ENCODE measurements around the gene PADI2.

DNA sequence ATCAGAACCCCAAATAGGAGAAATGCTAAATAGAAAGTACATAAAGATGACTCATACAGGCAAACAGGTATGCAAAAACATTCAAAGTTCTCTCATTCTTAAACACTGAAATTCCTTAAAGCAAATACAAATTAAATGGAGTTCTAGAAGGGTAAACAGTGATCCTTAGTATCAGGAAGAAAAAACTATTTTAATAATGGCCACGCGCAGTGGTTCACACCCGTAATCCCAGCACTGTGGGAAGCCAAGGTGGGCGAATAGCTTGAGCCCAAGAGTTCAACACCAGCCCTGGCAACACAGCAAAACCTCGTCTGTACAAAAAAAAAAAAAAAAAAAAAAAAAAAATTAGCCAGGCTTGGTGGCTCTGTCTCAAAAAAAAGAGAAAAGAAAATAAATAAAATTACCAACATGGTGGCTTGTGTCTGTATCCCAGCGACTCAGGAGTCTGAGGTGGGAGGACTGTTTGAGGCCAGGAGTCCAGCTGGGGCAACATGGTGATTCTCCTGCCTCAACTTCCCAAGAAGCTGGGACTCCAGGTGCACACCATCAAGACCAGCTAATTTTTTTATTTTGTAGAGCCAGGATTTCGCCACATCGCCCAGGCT is 17.4 kb downstream of the FBXO42 start:
- PRO-cap: no peak

GRCh38 chr1:16394985-16395388 is 27.9 kb downstream of the SZRD1 start:
- PRO-cap: no peak

- PRO-cap: no peak
Observed at GRCh38 chr1:16606460-16607040, 166.0 kb downstream of the NECAP2 start.

DNA sequence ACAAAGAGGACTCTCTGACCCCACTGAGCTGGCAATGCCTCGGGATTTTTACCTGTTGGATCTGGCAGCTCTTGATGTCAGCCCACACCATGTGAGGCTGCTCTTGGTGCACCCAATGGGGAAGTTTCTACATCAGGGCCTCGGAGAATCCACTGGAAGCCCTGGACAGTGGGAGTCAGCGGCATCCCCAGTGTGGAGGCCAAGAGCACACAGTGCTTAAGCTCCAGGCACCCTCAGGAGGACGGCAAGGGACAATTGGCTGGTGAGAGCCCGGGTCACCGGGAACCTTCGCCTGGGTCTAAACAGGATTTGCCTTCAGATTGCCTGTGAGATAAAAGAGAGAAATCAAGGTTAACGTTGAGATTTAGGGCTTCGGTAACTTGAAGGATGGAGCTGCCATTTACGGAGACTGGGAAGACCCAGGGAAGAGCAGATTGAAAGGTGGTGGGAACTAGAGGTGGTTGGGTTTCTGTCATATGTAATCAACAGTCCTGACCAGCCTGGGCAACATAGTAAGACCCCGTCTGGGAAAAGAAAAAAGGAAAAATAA is 168.0 kb downstream of the NECAP2 start:
- PRO-cap: no peak

GRCh38 chr1:16637973-16638800 is 197.7 kb downstream of the NECAP2 start:
- PRO-cap: no peak

DNA sequence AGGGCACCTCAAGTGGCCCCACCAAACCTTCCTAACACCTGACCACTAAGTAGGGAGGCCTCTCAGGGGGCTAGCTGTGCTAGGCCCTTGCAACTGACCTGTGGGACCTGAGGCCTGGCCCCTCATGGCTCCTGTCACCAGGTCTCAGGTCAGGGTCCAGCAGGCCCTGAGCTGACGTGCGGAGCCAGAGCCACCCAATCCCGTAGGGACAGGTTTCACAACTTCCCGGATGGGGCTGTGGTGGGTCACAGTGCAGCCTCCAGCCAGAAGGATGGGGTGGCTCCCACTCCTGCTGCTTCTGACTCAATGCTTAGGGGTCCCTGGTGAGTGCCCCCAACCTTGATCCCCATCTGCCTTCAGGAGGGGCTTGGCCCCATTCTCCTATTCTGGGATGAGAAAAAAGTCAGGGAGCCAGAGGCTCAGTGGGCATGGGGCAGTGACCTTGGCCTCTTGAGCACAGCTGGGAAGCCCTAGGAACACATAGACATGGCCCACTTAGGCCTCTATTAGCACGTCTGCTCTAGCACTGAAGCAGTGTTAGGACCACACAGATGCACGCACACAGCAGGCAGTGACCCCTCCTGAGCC is 204.9 kb downstream of the NECAP2 start:
- PRO-cap: no peak

- PRO-cap: unidirectional peak, minus-strand start at chr1:16678347
Observed at GRCh38 chr1:16677844-16678607, 237.5 kb downstream of the NECAP2 start.

- PRO-cap: no peak
Observed at GRCh38 chr1:16859962-16860448, 61.7 kb upstream of the CROCC start.

GRCh38 chr1:16895154-16896472 is 26.1 kb upstream of the CROCC start:
- PRO-cap: unidirectional peak, plus-strand start at chr1:16895797; unidirectional peak, plus-strand start at chr1:16895980; bidirectional peak, plus-strand start at chr1:16896233, minus-strand start at chr1:16896196

- PRO-cap: no peak
Observed at GRCh38 chr1:16948135-16949032, 26.7 kb downstream of the CROCC start.

GRCh38 chr1:17119236-17120217 is at the start of gene PADI2:
PADI2 (minus strand) TSS chr1:17119451.
- PRO-cap: bidirectional peak, plus-strand start at chr1:17119599, minus-strand start at chr1:17119453

GRCh38 chr1:17204641-17204906 is 354 bp upstream of the PADI1 start:
- PRO-cap: no peak

DNA sequence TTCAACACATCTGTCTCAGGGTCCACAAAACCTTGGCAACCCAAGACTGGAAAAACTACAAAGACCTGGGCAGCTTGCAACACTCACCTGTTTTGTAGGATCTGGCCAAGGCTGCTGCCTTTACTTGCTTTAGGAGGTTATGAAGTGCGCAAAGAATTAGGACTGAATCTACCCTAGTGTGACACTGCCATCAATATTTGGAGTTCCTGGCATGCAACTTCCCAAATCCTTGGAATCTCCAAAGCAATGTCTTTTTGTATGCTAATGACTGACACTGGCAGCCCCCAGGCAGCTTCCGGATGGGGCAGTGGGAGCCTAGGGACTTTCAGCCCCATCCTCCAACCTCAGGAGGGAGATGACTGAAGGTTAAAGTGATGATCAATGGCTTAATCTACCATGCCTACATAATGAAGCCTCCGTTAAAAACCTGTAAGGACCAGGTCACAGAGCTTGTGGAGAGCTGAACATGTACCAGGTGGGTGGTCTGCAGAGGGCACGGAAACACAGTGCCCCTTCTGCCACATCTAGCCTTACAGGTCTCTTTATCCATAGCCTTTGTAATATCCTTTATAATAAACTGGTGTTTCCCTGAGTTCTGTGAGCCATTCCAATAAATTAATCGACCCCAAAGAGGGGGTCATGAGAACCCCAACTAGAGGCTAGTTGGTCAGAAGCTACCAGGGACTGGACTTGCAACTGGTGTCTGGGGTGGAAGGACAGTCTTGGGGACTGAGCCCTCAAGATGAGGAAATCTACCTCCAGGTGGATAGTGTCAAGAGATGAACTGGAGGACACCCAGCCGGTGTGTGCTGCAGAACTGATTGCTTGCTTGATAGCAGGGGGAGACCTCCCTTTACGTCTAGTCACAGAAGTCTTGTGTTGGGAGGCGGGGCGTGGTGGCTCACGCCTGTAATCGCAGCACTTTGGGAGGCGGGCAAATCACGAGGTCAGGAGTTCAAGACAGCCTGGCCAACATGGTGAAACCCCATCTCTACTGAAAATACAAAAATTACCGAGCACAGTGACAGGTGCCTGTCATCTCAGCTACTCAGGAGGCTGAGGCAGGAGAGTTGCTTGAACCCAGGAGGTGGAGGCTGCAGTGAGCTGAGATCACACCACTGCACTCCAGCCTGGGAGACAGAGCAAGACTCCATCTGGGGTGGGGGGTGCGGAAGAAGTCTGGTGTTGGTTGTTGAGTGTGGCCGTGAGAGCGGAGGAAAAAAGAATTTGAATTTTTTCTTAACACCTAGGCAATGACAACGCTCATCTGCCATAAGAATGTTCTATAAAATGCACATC is 5.1 kb downstream of the RCC2 start:
- PRO-cap: no peak

DNA sequence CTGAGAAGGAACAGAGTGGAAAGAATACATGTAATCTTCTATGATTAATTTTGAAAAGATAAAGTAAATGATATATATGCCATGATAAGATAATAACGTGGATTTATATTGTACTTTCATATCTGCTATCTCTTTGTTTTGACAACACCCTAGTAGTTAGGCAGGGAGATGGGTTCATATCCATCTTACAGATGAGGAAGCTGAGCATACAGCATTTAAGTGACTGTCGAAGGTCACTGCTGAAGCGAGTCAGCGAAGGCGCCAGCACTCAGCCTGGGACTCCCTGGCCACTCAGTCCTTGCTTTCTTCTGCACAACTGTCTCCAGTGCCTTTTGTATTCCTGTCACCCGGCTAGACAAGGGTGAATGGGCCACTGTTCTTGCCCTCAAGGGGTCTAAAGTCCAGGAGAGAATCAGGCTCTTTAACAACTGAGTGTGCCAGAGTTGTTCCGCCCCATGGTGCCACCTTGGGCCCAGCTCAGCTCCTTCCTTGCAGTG is 3.1 kb downstream of the ARHGEF10L start:
- PRO-cap: no peak

DNA sequence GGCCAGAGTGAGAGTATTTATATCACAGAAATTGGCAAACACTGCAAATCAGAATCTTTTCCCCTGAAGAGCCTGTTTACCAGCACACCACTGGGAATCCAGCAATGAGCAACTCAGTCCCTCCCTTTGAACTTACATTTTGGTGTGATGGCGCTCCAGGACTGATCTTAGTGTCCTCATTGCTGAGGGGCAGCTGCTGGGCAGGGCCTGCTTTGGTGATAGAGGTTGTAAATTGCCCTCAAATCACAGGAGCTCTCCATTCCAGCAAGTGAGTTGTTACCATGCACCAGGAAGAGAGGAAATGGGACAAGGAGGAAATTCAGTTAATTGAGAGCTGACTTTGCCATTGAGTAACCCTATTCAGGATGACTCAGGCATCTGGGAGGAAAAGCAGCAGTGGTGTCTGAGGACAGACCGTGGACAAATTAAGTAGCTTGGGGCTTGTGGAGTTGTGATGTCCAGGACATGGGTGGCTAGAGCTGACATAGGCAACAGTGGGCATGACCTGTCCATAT is 5.8 kb downstream of the ARHGEF10L start:
- PRO-cap: no peak

DNA sequence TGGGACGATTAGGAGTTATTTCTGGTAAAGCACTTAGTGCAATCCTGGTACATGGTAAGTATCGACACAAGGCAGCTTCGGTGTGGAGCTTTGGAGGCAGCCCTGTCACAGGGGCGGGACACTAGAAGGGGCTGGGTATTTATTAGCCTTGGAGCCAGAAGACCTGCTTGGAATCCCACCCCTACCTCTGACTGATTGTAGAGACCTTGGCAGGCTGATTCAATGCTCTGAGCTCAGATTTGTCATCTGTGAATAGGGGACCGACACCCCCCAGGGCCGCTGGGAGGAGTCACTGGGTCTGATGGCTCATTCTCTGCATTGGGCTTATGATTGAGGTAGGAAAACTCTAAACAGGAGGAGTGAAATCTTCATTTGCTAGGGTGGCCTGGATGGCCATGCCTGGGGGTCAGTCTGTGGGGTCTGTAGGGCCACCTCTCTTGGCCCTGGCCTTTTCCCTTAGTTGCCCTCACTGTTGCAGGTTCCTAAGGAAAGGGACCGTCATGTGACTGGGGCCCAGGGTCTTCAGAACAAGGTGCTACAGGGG is 19.8 kb downstream of the ARHGEF10L start:
- PRO-cap: no peak

DNA sequence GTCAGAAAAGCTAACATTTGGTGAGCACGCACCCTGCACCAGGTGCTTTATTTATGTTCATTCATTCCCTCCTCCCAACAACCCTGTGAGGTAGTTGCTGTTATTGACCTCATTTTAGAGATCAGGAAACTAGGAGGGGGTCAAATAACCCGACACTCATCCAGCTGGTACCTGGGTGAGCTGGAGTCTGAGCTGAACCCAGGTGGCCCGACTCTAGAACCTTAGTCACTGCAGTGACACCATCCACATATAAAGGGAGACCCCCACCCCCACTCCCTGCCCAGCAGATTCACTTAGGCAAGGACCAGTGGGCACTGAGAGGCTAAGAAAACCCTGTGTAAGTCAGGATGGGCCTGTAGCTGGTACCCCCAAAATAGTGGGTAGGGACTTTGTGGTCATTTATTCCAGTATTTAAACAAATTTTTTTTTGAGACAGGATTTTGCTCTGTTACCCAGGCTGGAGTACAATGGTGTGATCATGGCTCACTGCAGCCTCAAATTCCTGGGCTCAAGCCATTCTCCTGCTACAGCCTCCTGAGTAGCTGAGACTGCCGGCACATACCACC is 44.0 kb downstream of the ARHGEF10L start:
- PRO-cap: no peak

DNA sequence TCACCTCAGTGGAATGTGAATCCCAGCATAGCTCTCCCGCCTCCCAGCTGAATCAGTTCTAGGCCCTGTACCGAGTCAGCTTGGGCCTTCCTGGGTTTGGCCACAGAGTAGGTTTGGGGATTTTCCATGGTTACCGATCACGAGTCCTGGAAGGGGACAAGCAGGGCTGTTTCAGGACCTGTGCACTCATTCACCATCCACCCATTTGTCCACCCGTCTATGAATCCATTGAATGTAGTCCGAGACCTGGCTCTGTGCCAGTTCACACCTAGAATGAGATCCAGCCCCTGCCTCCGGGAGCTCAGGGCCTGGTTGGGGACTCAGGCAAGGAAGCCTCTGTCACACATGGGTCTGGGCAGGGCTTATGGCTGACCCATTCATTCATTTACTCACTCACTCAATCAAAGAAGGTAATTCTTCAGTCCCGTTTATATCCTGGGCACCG is 94.2 kb downstream of the ARHGEF10L start:
- PRO-cap: no peak

DNA sequence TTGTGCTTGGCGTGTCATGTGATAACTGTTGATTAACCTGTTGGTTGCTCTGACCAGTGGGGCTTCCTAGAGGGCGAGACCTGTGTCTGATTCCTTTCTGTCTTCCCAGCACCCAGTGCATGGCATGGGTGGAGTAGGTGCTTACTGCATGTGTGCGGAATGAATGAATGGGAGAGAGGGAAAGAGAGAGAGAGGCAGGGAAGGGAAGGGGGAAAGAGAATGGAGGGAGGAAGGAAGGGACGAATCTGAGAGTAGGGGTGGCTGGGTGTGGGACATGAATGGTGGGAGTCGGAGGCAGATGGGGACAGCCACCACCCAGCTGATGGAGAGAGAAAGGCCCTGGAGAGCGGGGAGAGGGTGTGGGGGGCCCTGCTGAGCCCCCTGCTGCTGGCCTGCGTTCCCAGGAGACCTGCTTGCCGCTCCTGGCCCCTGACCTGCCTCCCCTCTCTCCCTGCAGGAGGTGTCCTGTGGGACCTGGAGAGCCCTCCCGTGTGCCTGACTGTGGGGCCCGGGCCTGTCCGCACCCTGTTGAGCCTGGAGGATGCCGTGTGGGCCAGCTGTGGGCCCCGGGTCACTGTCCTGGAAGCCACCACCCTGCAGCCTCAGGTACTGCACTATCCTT is 91.0 kb upstream of the ACTL8 start:
- PRO-cap: no peak

DNA sequence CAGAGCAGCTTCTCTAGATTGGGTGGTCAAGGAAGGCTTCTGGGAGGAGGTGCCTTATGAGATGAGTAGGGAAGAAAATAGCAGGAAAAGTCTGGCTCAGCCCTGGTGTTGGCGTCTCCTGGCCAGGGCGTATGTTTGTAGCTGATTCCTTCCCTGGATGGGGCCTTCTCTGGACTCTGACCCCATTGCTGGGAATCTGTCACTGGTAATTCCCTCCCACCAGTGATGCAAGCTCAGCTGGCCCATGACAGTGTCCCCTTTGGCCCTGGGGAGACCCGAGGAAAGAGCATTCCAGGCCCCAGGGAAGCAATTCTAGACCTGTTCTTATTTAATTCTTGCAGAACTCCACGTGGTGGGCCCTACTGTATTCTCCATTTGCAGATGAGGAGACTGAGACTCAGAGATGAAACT is 20.7 kb downstream of the IGSF21 start:
- PRO-cap: no peak